Subcutaneous preadipocyte (primary cell): ENCODE measurements around a stretch of chr16.

- CAGE, long polyA plus RNA, result no peak
These were observed 5.3 kb downstream of the RPL13 start for GRCh38 chr16:89565583-89566370.

- CAGE, long polyA plus RNA, result no peak
These were observed 16.5 kb downstream of the DPEP1 start for GRCh38 chr16:89629849-89630436.

DNA sequence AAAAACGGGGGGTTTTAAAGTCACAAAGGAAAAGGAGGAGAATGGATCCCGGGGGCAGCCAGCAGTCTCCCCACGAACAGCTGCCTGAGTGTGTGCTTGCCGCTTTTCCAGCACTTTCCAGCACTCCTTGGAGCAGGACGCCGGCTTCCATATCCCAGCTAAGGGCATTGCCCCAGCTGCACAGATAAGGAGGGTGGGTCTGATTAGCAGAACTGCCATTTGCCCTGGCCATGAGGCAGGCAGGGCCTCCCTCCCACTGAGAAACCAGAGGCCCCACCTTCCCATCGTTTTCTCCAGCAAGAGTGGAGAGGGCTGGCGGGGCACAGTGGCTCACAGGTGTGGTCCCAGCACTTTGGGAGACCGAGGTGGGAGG, 19.0 kb downstream of the DPEP1 start:
- CAGE, long polyA plus RNA, result no peak

GRCh38 chr16:89728897-89730270, 8.0 kb downstream of the ZNF276 start:
- CAGE, long polyA plus RNA, result no peak

GRCh38 chr16:89807978-89808900, 8.2 kb downstream of the FANCA start:
- CAGE, long polyA plus RNA, result no peak

- CAGE, long polyA plus RNA, result no peak
These were observed 17.6 kb downstream of the DBNDD1 start for GRCh38 chr16:90001483-90002136.

- CAGE, long polyA plus RNA, result no peak
These were observed 3.2 kb downstream of the DBNDD1 start for GRCh38 chr16:90015956-90016475.

GRCh38 chr16:90018307-90019290, 657 bp downstream of the DBNDD1 start:
- CAGE, long polyA plus RNA, result no peak

- CAGE, long polyA plus RNA, result no peak
These were observed 4.9 kb upstream of the PRDM7 start for GRCh38 chr16:90081937-90082432.